HGPS cell (cell line): ENCODE measurements around a stretch of chr7.

- RRBS, result no CpG with 5 or more reads among the region's 3 CpGs
Observed at GRCh38 chr7:52036-52498, 140.3 kb upstream of the FAM20C start.

DNA sequence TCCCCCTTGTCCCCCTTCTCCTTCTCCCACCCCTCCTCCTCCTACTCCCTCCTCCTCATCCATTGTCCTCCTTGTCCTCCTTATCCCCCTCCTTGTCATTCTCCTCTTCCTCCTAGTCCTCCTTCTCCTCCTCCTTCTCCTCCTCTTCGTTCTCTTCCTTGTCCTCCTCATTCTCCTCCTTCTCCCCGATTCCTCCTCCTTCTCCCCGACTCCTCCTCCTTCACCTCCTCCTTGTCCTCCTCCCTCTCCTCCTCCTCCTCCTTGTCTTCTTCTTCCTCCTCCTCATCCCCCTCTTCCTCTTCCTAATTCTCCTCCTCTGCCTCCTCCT lies 115.7 kb upstream of the FAM20C start:
- RRBS, result no CpG with 5 or more reads among the region's 3 CpGs

- RRBS, result 100% methylated on average over 1 of the region's 36 CpGs
Observed at GRCh38 chr7:82035-82839, 110.1 kb upstream of the FAM20C start.

- RRBS, result no CpG with 5 or more reads among the region's 20 CpGs
Observed at GRCh38 chr7:84034-84574, 108.3 kb upstream of the FAM20C start.

- RRBS, result no CpG with 5 or more reads among the region's 2 CpGs
Observed at GRCh38 chr7:89331-89711, 103.0 kb upstream of the FAM20C start.

GRCh38 chr7:148918-149879 lies 43.2 kb upstream of the FAM20C start:
- RRBS, result 6% methylated on average over 6 of the region's 81 CpGs

DNA sequence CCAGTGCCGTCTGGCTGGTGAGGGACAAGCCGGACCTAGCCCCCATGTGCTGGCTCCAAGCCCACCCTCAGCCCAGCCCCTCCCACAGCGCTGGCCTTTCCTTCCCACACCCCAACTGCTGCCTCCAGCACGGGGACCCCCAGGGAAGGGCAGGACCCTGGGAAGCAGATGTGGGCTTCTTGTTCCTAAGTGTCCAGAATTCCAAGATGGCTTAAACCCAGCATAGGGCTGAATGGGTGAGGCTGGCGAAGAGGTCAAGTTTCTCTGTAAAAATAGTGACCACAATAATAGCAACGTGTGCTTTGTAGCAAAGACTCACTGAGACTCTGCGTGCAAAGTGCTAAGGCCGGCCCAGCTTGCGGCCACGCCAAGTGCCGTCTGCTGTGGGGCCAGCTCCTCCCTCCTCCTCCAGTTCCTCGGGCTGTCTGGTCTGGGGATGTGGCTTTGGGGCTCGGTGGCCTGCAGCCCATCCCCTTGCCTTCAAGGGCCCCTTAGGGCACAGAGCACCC lies 7.8 kb upstream of the FAM20C start:
- RRBS, result no CpG with 5 or more reads among the region's 13 CpGs

DNA sequence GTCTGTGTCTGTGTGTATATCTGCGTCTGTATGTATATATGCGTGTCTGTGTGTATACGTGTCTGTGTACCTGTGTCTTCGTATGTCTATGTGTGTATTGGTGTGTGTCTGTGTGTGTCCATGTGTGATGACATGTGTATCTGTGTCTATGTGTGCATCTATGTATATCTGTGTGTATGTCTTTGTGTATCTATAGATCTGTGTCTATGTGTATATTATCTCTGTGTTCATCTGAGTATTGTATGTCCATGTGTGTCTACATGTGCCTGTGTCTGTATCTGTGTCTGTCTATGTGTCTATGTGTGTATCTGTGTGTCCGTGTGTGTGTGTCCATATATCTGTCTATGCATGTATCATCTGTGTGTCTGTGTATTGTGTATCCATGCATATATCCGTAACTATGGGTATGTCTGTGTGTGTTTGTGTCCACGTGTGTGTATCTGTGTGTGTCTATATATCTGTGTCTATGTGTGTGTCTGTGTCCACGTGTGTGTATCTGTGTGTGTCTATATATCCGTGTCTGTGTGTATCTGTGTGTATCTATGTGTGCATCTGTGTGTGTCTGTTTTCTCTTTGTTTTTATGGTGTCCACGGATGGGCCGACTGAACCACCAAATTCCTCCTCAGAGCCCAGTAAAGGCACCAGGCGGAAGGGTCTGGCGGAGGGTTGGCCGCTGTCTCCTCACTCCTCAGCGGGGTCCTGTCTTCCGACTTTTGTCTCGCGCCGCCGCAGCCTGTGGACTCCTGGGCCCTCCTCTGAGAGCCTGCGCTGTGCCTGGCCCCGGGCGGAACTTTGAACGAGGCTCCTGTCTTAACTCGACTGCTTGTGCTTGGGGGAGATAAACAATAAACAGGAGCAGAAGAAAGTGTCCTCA lies 2.5 kb upstream of the FAM20C start:
- RRBS, result no CpG with 5 or more reads among the region's 25 CpGs

GRCh38 chr7:197968-199085 lies 6.0 kb downstream of the FAM20C start:
- RRBS, result no CpG with 5 or more reads among the region's 19 CpGs

GRCh38 chr7:207539-207997 lies 15.2 kb downstream of the FAM20C start:
- RRBS, result 90% methylated on average over 17 of the region's 26 CpGs

DNA sequence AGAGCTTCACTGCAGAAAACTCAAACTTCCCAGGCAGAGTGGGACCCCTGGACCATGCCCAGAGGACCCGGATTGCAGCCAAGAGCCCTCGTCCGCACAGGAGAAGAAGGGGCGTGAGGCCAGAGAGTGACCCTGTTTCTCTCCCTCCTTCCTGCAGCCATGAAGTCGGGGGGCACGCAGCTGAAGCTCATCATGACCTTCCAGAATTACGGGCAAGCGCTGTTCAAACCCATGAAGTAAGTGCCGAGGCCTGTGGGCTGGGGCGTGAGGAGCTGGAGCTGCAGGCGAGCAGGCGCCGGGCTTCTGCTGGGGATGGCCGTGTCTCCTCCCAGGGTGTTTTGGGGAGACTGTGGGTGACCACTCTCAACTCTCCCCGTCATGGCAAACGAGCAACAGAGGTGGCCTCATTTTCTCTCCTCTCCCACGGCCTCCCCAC lies 16.4 kb downstream of the FAM20C start:
- RRBS, result no CpG with 5 or more reads among the region's 17 CpGs

DNA sequence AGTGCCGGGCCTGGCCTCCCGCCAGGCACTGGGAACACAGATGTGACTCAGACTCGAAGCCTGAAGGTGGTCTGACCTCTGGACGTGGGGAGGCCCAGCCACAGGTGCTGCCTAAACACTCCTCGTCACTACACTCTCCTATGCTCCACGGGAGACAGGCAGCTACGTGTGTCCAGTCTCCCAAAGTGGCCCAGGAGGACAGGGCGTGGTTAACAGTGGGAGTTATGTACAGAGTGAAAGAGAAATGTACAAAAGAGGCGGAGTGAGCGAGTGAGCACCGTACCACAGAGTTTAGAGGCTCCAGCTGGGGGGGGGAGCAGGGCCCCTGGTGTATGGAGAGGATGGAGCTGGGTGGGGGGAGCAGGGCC lies 22.5 kb downstream of the FAM20C start:
- RRBS, result no CpG with 5 or more reads among the region's 11 CpGs

DNA sequence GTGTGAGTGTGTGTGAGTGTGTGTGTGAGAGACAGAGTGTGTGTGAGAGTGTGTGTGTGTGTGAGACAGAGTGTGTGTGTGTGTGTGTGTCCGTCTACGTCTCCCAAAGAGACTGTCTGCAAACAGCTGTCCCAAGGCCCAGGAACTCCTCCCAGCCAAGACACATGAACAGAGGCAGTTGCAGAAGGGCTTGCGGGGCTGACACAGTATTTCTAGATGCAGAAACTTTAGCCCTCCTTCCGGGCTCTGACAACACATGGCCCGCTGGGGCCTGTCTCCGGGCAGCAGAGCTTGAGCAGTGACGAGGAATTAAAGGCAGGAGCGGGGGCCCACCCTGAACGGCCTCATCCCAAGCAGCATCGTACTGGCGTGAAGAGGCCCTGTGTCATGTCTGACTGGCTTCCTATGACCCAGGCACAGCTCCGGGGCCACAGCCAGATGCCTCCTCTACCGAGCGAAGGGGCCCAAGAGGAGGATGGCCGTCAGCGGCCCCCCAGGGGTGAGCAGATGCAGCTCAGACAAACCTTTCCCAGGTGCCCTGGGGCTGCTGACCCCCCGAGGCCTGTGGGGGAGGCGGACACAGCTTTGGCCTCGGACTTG lies 24.4 kb downstream of the FAM20C start:
- RRBS, result 92% methylated on average over 2 of the region's 19 CpGs

GRCh38 chr7:219652-220398 lies 27.5 kb downstream of the FAM20C start:
- RRBS, result no CpG with 5 or more reads among the region's 13 CpGs

DNA sequence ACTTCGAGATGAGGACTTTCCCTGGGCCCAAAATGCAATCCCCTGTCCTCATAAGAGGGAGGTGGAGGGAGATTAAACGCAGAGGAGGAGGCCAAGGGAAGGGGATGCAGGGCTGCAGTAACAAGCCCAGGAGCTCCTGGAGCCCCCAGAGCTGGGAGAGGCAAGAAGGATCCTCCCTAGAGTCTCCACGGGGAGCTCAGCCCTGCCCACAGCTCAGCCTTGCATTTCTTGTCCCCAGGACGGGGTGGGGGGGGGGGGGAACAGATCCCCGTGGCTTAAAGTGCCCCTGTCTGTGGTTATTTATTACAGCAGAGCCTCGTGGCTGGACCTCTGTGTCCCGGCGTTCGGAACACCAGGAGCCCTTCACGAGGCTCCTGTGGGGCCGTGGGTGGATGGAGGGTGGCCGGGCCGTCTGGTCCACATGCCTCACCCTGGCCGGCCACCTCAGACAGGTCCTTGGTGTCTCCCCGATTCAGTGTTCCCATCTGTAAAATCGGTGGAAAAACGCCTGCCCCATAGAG lies 37.8 kb downstream of the FAM20C start:
- RRBS, result 76% methylated on average over 6 of the region's 17 CpGs

GRCh38 chr7:297246-297691 lies 7.3 kb downstream of the FOXL3 start:
- RRBS, result no CpG with 5 or more reads among the region's 19 CpGs

- RRBS, result no CpG with 5 or more reads among the region's 30 CpGs
Observed at GRCh38 chr7:318291-319522, 28.7 kb downstream of the FOXL3 start.

DNA sequence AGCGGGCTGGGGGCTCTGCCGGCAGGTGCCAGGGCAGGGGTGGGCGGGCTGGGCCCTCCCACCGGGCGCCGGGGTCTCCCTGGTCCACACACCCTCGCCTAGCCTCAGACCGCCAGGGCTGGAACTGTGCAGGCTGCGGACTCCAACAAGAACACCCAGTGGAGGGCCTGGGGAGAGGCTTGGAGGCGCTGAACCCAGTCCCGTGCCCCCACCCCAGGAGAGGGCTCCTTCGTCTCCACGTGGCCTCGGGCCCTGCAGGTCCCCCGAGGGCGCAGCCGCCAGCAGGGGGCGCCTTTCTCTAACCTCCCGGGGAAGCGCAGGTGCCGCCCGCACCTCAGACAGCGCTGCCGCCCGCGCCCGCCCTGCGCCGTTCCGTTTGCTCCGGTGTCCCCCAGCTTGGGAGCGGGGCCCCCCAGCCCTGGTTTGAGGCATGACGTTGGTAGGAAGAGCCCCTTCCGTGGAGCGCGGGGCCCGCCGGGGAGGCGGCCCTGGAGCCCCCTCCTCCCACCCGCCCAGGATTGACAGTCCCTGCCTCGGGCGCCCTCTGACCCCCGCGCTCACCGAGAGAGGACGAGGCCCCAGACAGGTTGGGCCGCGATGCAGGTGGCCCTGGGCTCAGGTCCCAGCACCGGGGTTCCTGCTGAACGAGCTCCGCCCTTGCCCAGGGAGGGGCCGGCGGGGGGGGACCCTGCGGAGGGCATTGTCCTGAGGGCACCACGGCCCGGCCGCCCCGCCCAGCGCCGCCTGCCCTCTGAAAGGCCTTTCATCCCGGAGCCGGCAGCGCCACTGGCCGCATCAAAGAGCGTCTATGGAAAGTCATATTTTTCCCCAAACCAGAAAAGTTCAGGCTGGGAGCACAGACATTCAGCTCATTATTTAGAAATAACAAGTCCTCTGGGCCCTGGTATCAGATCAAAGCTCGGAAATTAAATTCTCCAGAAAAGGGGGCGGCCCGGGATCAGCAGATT lies 42.8 kb downstream of the FOXL3 start:
- RRBS, result 6% methylated on average over 35 of the region's 68 CpGs

- RRBS, result 20% methylated on average over 6 of the region's 24 CpGs
Observed at GRCh38 chr7:362293-363145, 72.5 kb downstream of the FOXL3 start.

DNA sequence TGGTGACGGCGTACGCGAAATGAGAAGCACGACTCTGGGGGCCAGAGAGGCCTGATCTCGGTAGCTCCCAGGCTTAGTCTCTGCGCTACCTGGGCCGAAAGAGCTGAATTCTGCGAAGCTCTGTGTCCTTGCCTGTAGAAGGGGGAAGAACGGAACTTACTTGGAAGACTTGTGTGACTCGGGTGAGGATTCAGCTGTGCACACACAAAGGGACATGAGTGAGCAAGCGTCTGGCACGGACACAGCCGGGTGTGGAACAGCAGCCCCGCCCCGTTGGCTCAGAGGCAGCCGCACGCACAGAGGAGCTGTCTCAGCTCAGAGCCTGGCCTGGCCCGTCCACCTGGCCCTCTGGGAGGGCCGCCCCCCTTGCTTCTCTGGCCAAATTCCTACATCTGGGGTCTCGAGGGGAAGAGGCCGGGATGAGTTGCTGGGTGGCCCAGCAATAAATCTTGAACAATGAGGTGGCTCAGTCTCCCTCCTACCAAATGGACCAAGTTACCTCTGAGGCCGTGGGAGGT lies 83.9 kb downstream of the PDGFA start:
- RRBS, result no CpG with 5 or more reads among the region's 23 CpGs